SK-MEL-5 (cell line): ENCODE data around the genes ERCC8, KIF2A and HTR1A.

GRCh38 chr5:59622612-59623138 lies 270.9 kb downstream of the PDE4D start:
RAMPAGE:
- cytosol, long total RNA, result no peak
- long total RNA, result no peak
- nucleus, long total RNA, result no peak

GRCh38 chr5:59746286-59746913 lies 147.1 kb downstream of the PDE4D start:
RAMPAGE:
- cytosol, long total RNA, result no peak
- long total RNA, result no peak
- nucleus, long total RNA, result no peak

GRCh38 chr5:60533844-60534204 lies 166.1 kb downstream of the DEPDC1B start:
RAMPAGE:
- cytosol, long total RNA, result no peak
- long total RNA, result no peak
- nucleus, long total RNA, result no peak

DNA sequence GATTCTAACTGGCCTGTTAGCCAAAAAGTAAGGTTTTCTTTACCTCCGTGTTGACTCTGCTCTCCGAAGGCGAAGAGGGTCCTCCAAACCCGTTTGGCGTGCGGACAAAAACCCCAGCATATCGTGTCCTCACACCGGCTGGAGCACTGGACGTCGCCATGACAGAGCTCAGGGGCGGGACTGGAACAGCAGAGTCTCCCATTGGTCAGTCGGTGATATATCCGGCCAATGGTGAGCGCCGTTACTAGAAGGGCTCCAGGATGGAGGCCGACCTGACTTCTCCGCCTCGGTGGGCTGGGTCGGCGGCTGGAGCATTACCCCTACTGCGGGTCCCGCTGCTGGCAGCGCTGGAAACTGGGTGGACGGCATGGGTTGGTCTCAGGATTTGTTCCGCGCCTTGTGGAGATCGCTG lies at the start of gene ERCC8:
Gene ERCC8, minus strand, starts transcription at position 182 of the 412 bp plus-strand sequence.
RAMPAGE:
- cytosol, long total RNA, result start-site peak on the minus strand centred at position 164 of the sequence, 13 bp wide, 33 and 79 reads in 2 replicates; start-site peak on the plus strand centred at position 299 of the sequence, 85 bp wide, 1,578 and 1,935 reads in 2 replicates
- long total RNA, result start-site peak on the minus strand centred at position 172 of the sequence, 11 bp wide, 286 and 147 reads in 2 replicates; start-site peak on the plus strand centred at position 299 of the sequence, 85 bp wide, 861 and 801 reads in 2 replicates
- nucleus, long total RNA, result start-site peak on the plus strand centred at position 319 of the sequence, 45 bp wide, 377 and 71 reads in 2 replicates

RAMPAGE:
- cytosol, long total RNA, result no peak
- long total RNA, result no peak
- nucleus, long total RNA, result no peak
Observed at GRCh38 chr5:61279964-61280520, 52.0 kb upstream of the ZSWIM6 start.

GRCh38 chr5:61301593-61302358 lies 30.3 kb upstream of the ZSWIM6 start:
RAMPAGE:
- cytosol, long total RNA, result no peak
- long total RNA, result no peak
- nucleus, long total RNA, result no peak

GRCh38 chr5:61336220-61336752 lies 4.2 kb downstream of the ZSWIM6 start:
RAMPAGE:
- cytosol, long total RNA, result no peak
- long total RNA, result no peak
- nucleus, long total RNA, result no peak

GRCh38 chr5:61338779-61339548 lies 6.9 kb downstream of the ZSWIM6 start:
RAMPAGE:
- cytosol, long total RNA, result no peak
- long total RNA, result no peak
- nucleus, long total RNA, result no peak

RAMPAGE:
- cytosol, long total RNA, result no peak
- long total RNA, result no peak
- nucleus, long total RNA, result no peak
Observed at GRCh38 chr5:61425143-61425711, 93.2 kb downstream of the ZSWIM6 start.

DNA sequence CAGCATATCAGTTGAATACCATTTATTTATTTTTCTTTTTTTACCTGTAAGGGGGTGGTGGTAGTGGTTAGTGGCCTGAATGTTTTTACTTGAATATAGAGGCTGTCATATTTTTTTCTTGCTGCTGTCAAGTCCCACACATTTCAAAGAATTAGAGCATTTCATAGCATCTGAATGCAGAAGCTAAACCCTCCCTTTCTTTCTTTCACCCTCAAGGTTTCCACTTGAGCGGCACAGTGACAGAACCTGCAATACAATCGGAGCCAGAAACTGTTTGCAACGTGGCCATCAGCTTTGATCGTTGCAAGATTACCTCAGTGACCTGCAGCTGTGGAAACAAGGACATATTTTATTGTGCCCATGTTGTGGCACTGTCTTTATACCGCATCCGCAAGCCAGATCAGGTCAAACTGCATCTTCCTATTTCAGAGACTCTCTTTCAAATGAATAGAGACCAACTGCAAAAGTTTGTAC lies 140.4 kb downstream of the ZSWIM6 start:
RAMPAGE:
- cytosol, long total RNA, result no peak
- long total RNA, result no peak
- nucleus, long total RNA, result no peak

RAMPAGE:
- cytosol, long total RNA, result no peak
- long total RNA, result no peak
- nucleus, long total RNA, result no peak
Observed at GRCh38 chr5:61530016-61530406, 198.0 kb downstream of the ZSWIM6 start.

DNA sequence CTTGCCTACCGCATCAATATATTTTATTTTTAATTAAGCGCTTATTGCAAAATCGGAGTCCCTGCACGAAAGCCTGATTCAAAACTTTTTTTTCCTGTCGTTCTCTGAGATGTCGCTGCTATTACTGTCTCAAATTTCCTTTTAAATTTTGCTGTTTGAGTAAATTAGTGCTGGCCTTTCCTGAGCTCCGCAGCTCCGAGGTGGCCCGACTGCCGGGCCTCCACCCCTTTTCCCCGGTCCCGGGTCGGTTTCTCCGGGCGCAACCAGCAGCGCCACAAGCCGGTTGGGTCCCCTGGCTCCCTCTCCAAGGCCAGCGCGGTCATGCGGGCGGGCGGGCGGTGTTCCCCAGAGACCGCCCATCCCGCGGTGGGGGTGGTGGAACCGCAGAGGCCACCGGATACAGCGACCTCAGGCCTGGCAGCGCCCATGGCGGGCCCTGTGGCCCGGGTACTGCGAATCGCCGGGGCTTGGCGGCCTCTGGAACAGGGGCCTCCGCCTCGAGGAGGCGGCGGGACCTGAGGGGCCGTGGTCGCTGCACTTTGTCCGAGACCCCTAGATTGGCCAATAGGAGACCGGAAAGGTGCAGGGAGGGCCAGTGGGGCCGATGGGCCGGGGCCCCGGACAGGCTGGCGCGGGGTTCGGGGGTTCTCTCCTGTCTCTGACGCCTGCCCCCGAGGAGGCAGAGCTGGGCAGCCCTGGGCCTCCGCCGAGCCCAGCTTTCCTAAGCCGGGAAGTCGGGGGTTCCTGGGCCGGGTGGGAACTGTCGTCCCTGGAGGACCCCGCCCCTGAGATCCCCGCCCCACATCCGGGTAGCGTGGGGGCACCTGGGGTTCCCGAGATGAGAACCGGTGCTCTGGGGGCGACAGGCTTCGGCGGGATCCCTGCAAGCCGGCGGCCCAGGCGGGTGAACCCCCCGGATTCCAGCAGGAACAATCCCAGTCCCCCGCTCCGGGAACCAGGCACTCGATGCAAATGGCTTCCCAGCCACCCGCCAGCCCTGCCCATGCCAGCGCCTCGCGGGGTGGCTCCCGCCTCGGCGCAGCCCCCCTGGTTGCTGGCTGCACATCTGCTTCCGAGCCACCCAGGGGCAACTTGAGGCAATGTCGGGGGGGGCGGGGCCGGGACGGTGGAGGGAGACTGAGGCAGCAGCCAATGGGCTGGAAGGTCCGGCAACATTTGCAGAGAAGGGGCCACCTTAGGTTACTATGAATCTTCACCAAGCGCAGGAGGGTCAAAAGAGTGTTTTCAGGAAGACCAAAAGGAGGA lies 293.9 kb downstream of the ZSWIM6 start:
RAMPAGE:
- cytosol, long total RNA, result no peak
- long total RNA, result no peak
- nucleus, long total RNA, result no peak

RAMPAGE:
- cytosol, long total RNA, result no peak
- long total RNA, result no peak
- nucleus, long total RNA, result no peak
Observed at GRCh38 chr5:62299605-62300114, 6.3 kb upstream of the KIF2A start.

GRCh38 chr5:62305723-62306788 lies at the start of gene KIF2A:
KIF2A (plus strand) TSS chr5:62306206.
RAMPAGE:
- cytosol, long total RNA, result start-site peak on the plus strand at chr5:62306422-62306467, 1,357 and 948 reads in 2 replicates
- long total RNA, result start-site peak on the plus strand at chr5:62306434-62306464, 755 and 81 reads in 2 replicates
- nucleus, long total RNA, result start-site peak on the plus strand at chr5:62306442-62306469, 612 and 218 reads in 2 replicates

DNA sequence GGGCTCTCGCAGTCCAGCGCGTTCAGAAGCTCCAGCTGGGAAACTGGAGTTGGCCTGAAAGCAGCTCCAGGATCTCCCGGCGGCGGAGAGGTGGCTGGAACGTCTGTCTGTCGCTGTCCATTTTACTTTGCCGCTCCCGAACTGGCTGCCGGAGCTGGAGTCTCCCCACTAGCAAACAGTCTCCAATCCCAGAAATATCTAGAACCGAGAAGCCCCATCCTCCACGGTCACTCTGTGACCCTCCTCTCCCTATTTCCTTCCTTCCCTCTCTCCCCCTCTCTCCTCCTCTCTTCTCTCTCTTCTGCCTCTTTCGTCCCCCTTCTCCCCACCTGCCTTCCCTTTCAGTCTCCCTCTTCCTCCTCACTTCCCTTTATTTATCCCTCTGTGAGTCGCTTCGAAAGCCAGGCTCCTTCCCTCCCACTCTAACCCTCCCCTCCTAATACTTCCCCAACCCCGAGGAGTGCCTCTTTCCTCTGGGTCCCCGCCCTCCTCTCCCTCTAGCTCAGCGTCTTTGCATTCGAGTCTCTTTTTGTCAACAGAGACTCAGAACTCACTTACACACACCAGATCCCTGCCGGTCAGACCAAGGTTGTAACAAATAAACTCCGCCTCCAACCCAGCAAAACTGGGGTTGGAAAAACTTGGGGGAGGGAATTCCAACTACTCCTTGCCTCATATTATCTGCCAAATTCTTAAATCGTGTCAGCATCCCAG lies at the start of gene HTR1A:
Gene HTR1A, minus strand, starts transcription at position 537 of the 714 bp plus-strand sequence.
RAMPAGE:
- cytosol, long total RNA, result no peak
- long total RNA, result no peak
- nucleus, long total RNA, result no peak

RAMPAGE:
- cytosol, long total RNA, result no peak
- long total RNA, result no peak
- nucleus, long total RNA, result no peak
Observed at GRCh38 chr5:64180543-64181290, 15.1 kb downstream of the RNF180 start.

DNA sequence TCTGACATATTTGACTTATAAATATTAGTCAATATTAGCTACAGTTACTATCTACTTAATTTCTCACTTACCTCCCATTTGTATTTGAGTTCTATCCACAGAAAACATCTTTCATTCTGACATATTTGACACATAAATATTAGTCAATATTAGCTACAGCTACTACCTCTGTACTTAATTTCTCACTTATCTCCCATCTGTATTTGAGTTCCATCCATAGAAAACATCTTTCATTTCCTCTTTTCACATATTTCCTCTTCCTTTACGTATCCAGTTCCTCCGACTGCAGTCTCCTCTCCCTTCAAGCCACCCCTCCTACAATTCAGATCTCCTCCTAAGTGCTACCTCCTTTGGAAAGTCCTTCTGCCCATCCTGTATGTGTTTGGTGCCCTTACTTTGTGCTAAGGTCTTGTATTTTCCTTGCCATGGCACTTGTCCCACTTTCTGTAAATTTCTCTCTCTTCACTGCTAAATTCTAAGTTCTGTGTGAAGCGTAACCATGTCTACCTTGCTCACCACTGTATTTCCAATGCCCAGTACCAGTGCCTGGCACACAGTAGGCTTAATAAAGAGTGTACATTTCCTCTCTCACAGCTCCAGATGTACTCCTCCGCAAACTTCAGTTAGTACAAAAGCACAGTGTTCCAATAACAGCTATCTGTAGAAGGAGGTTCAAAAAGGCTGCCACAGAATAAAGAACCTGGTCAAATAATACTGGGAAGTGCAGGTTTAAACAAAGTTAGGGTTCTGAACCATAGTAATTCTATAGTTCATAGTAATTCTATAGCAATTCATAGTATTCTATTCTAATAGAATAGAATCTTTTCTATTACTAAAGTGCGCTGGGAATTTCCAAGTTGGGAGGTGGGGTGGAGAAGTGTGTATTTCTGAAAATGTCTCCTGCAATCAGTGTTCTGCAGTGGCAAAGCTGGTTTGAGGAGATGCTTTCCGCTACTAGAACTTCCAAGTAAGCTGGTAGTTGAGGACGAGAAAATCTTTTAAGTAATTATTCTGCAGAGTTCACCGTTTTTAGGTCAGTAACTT lies 1.3 kb downstream of the SREK1IP1 start:
RAMPAGE:
- cytosol, long total RNA, result no peak
- long total RNA, result no peak
- nucleus, long total RNA, result no peak

DNA sequence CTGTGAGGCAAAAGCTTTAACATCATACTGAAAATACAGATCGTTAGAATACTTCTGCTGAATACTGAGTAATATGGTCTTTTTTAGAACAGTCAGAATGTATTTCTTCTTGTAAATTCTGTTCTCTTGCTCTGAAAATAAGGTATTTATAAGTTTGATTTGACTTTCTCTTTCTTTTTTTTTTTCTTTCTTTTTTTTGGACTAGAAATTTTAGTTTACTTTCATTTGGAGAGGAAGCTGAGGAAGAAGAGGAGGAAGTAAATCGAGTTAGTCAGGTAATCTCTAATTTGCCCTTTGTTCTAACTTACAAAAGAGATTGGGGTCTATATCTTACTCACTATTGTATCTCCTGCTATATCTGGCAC lies 20.0 kb downstream of the CWC27 start:
RAMPAGE:
- cytosol, long total RNA, result no peak
- long total RNA, result no peak
- nucleus, long total RNA, result no peak

DNA sequence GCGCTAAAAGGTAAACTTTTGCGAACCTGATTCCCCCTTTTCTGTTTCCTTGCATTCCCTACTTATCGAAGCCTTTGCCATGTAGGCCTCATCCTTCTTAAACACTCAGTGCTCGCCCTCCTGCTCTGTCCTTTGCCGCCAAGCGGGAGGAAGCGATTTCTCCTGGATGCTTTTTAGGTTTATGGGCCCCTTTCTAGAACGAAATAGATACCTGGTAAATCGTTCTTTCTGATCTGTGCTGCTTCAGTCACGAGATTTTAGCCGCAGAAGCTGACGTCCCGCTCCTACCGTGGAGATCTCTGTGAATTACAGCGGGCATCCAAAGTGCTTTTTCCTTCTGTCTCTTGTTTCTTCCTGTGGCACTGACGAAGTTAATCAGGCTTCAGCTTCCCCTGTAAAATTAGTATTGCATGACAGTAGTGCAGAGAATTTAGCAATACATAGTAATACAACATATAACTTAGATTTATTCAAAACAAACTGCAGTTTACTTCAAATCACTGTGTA lies 323 bp downstream of the SHLD3 start:
RAMPAGE:
- cytosol, long total RNA, result no peak
- long total RNA, result no peak
- nucleus, long total RNA, result no peak

RAMPAGE:
- cytosol, long total RNA, result no peak
- long total RNA, result no peak
- nucleus, long total RNA, result no peak
Observed at GRCh38 chr5:65660427-65661026, 35.7 kb downstream of the SHLD3 start.